Non-pigmented ciliary epithelial cell (primary cell): ENCODE measurements around a stretch of chr5.

DNA sequence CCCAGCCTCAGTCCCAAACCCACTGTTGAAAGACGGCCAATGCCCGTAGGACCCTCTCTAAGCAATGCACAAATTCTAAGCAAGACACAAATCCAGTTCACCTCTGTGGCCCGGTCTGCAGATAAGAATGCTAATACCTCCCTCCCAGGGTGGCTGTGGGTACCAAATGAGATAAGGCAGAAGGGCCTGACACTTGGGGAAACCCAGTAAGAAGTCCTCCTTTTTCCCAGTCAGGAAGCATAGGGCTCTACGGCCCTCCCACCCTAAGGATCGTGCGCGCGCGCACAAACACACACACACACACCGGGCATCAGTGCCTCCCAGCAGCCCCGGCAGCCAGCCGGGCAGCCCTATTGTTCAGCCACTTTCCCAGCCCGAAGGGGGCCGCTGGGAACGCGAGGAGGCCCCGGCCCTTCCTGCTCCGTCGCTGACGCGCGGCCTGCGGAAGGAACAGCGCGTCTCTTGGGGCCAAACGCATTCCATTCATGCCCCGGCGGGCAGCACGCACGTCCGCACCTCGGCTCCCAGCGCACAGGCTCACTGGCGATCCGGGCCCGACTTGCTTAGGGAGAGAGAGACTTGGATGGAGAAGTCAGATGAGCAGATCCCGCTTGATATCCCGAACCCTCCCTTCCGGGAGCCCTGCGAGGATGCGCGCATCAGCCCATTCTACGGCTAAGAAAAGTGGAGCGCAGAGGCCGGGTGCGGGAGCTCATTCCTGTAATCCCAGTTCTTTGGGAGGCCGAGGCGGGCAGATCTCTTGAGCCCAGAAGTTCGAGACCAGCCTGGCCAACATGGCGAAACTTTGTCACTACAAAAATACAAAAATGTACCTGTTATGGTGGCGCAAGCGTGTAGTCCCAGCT lies 22.6 kb downstream of the DUSP1 start:
- RRBS: 33% methylated on average over 31 of the region's 52 CpGs

- RRBS: 6% methylated on average over 2 of the region's 18 CpGs
Observed at GRCh38 chr5:172765978-172766944, 4.7 kb downstream of the DUSP1 start.

DNA sequence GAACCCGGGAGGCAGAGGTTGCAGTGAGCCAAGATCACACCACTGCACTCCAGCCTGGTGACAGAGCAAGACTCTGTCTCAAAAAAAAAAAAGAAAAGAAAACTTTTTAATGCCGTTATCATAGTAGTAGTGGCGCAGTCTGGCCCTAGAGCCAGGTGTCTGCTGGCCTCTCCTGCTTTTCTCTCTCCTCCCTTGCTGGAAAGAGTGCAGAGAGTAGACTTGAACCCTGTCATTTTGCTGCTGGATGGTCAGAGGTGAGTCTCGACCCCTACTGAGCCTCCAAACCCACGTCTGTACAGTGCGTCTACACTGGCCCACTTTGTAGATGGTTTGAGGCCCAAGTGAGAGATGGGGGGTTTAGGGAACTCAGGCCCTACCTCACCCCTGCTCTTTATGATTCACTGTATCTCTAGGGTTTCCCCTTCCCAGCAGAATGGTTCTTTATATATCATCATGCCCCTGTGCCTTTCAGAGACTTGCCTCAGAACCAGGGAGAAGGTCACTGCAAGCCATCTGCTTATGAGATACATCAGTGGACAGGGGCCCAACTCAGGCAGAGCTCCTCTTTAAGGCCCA lies 2.3 kb upstream of the DUSP1 start:
- RRBS: no CpG with 5 or more reads among the region's 6 CpGs

GRCh38 chr5:172774826-172775461 lies 3.9 kb upstream of the DUSP1 start:
- RRBS: no CpG with 5 or more reads among the region's 7 CpGs

GRCh38 chr5:172819778-172820702 lies 14.0 kb upstream of the ERGIC1 start:
- RRBS: no CpG with 5 or more reads among the region's 17 CpGs

DNA sequence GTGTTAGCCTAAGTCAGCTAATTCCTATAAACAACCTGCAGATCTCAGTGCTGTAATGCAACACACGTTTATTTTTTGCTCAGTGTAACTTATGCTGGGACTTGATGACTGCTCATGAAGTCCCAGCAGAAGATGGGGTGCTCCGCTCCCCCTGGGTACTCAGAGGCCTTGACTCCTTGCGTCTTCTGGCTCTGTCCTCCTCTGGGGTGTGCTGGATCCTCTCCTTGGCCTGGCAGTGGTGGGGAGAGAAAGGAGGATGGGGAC lies 12.9 kb downstream of the ERGIC1 start:
- RRBS: no CpG with 5 or more reads among the region's 3 CpGs

- RRBS: no CpG with 5 or more reads among the region's 16 CpGs
Observed at GRCh38 chr5:172849212-172850295, 15.5 kb downstream of the ERGIC1 start.

DNA sequence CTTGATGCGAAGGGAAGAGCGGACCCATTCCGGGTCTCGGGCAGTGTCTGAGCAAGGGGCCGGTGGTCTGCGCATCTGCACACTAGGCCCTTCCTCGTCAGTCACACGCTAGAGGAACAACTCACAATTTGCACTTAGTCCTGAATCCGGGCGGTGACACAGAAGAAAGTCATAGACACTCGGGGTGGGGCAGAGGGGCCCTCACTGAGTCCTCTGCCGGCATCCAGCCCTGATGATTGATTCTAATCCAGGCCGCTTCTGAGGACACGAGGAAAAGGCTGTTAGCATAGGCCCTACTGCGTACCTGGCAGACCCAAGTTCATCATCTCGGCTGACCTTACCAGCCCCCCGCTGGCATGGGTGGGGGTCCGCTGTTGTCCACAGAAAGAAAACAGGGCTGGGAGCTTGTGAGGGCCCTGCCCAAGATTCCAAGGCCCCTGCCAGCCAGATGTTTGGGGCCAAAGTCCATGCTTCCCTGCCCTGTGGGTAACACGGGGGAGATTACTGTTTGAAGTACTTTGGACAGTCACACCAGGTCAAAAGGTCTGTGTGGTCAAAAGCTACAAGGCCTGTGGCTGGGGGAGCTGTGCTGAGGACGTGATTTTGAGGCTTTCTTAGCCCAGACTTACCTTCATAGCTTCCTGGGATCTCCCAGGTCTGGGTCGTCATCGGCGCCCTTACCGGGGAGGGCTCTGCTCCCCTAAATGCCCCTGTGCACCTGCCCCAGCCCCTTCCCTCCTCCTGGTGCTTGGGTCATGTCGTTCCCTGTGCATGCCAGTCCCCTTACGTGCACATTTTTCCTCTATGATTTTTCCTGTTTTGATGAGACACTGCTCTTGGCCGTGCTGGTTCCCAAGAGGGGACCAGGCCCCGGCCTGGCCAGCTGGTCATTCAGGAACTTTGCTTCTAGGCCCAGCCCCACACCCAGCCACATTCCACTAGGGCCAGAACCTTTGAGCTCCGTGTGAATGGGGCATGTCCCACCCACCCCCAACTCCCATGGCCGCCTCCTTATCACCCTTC lies 24.6 kb downstream of the ERGIC1 start:
- RRBS: 71% methylated on average over 6 of the region's 30 CpGs

DNA sequence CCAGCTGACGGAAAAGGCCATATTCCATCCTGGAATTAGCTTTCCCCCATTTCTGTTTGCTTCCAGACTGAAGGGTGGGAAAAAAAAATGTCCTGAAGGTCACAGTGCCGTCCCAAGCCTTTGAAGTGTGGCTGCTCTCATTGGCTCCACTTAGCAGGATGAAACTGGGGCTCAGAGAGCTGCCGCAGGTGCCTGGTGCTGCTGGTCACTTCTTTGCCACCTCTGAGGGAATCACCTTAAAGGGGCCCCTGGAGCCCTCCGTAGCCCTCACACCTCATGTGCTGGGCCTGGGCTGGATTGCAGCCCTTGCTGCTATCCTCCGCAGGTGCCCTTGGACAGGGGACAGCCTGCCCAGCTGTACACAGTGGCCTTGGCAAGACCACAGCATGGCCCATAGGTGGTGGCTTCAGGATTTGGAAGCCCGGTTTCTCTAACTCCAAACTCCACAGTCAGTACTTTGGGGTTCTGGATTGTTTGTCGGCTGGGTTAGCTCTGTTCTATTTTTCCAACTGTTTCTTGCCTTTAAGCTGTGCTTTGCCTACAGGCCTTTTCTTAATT lies 25.4 kb downstream of the ERGIC1 start:
- RRBS: no CpG with 5 or more reads among the region's 7 CpGs

GRCh38 chr5:172951946-172952682 lies 7.1 kb upstream of the RPL26L1 start:
- RRBS: no CpG with 5 or more reads among the region's 7 CpGs

GRCh38 chr5:173029170-173029921 lies 26.8 kb upstream of the CREBRF start:
- RRBS: no CpG with 5 or more reads among the region's 10 CpGs

- RRBS: no CpG with 5 or more reads among the region's 4 CpGs
Observed at GRCh38 chr5:173040137-173040336, 16.1 kb upstream of the CREBRF start.

DNA sequence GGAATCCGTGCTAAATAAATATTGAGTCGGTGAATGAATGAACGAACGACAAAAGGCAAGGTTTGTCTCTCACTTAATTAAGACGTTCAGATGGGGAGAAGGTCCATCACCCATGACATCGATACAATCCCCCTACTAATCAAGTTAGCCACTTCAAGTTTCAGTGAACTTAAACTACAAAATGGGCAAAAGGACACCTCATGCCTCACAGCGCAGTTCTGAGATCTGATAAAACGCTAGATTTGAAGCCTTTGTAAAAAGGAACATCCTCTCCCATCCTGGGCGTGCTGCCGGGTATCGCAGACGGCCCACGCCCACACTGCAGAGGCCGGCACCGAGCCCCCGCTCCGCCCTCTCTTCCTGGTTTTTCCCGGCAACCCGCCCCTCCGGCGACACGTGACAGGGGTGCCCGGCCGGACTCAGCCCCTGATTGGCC lies 304 bp upstream of the CREBRF start:
- RRBS: 2% methylated on average over 8 of the region's 24 CpGs

DNA sequence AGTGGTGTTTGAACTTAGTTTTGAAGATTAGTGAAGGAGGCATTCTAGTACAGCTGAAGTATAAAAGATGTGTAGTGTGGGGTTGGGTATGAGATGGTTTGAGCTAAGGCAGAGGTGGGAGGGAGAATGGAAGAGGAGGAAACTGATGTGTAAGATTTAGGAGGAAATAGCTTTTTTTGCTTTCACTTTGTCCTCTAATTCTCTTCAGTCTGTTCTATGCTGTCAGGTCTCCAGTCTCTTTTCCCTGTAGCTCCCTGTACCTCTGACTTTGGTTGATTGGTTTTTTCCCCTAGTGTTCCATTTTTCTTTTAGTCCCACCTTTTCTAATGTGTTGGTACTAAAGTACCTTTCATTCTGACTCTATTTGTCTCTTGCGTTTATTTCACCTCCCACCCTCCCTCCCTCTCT lies 9.1 kb downstream of the CREBRF start:
- RRBS: no CpG with 5 or more reads among the region's 1 CpG

DNA sequence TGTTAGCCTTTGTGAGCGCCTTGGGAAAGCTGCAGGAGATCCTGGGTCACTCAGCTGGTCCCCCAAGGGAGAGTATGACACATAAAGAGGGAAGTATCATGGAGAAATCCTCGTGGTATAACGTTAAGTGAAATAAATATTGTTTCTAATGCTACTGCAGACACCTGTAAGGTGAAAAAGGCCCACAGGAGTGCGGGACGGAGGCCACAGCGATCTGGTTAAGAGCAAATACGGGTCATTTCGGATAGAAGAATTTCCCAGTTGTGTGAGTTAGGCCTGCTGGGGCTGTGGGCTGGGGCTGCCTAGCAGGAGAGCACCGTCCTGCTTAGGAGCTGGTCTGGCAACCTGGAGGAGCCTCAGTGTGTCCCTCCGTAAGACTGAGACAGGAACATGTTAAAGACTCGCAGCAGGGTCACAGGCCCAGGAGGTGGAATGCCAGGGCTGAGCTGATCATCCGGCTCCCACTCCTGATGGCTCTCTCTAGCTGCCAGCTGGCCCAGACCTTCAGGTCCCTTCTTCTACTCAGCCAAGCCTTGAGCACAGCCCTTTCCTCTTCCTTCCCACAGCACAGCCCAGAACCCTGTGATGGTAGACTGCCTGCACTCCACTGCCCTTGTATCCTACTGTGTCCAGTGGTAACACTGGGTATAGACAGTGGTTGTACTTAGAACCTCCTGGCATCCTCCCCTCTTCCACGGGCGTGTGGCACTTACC lies 4.8 kb downstream of the NKX2-5 start:
- RRBS: no CpG with 5 or more reads among the region's 14 CpGs

GRCh38 chr5:173230774-173231096 lies 4.3 kb downstream of the NKX2-5 start:
- RRBS: no CpG with 5 or more reads among the region's 6 CpGs

GRCh38 chr5:173315287-173316546 lies 12.5 kb downstream of the STC2 start:
- RRBS: 6% methylated on average over 4 of the region's 25 CpGs

DNA sequence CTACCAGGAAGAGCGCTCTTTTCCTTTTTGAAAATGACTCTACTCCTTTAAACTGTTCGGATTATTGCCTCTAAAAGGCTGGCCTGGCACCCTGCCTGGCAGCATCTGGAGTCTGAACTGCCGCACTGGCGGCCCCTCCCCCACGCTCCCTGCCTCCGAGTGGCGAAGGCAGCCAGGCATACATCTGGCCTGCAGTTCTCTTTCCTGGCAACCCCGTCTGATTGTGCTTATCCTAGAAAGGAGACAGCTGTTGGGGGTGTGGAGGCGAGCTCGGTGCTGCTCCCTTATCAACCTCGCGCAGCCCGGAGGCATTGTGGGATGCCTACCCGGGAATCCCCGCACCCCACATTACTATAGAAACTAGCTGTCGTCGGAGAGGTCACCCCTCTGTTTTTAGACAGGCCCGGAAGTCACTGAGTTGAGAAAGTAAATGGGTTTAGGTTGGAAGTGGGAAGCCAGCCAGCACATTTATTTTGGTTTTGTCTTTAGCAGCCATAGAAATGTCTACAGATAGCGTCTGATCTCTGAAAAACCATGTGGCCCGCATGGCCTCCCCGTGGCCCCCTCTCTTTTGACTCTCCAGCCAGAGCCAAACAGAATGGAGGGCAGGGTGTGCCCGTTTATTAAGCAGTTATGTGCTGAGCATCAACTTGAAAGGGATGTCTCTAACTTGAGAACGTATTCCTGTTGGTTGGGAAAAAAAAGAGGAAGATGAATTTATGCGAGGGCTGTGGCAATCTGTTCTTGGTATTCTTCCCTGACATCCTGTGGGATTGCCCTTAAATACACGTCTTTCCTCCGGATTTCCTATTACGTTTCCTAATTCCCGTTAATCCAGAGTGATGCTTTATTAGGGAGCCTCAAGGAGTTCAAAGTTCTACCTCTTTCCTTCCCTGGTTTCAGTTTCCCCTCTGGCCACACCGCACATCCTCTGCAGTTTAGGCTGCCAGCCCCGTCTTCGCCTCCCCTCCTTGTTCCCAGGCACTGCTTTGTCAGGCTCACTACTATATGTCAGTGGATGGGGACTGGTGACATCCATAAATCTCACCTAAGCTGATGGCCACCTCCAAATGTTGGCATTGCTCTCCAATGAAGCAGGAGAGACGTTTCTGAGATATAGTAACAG lies 3.9 kb downstream of the STC2 start:
- RRBS: 29% methylated on average over 4 of the region's 32 CpGs

DNA sequence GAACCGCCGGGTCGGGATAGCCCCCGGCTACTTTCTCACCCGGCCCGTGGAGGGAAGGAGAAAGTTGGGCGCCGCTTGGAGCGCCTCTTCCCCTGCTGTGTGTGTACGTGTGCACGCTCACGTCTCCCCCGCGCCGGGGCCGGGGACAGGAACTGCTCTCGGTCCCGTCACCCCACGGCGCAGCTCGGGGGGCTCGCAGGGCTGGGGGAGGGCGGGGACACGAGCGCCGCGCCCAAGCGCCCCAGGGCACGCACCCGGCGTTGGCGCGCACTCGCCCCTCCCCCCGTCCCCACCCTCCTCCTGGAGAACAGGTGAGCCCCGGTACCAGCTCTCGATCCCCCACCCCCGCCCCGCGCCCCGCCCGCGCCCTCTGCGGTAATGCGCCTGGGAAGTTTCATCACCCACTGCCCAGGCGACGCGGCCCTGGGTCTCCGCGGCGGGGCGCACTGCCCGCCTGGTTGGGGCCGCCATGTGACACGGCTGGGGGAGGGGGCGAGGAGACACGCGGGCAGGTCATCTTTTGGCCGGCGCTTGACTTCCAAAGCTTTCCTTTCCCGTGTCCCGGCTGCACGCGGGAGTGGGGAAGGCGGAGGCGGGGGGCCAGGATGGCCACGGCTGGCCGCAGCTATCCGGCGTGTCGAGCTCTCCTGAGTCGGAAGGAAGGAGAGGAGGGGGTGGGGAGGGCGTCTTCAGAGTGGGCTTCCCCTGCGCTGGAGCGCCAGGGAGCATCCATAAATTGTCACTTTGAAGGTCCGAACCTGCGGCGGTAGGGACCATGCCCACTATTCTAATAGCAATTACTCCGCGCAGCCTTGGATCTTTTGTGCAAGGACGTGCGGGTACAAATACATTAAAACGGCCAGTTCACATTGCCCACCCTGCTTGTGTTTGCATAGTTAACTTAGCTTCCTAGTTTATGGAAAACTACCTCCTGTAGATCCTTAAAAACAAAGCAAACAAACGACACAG lies 1.5 kb upstream of the STC2 start:
- RRBS: 3% methylated on average over 25 of the region's 84 CpGs

- RRBS: 64% methylated on average over 5 of the region's 13 CpGs
Observed at GRCh38 chr5:173412868-173413210, 84.6 kb upstream of the STC2 start.